GM23248 (cell line): ENCODE data around the genes XYLT1 and NPIPA8.

DNA sequence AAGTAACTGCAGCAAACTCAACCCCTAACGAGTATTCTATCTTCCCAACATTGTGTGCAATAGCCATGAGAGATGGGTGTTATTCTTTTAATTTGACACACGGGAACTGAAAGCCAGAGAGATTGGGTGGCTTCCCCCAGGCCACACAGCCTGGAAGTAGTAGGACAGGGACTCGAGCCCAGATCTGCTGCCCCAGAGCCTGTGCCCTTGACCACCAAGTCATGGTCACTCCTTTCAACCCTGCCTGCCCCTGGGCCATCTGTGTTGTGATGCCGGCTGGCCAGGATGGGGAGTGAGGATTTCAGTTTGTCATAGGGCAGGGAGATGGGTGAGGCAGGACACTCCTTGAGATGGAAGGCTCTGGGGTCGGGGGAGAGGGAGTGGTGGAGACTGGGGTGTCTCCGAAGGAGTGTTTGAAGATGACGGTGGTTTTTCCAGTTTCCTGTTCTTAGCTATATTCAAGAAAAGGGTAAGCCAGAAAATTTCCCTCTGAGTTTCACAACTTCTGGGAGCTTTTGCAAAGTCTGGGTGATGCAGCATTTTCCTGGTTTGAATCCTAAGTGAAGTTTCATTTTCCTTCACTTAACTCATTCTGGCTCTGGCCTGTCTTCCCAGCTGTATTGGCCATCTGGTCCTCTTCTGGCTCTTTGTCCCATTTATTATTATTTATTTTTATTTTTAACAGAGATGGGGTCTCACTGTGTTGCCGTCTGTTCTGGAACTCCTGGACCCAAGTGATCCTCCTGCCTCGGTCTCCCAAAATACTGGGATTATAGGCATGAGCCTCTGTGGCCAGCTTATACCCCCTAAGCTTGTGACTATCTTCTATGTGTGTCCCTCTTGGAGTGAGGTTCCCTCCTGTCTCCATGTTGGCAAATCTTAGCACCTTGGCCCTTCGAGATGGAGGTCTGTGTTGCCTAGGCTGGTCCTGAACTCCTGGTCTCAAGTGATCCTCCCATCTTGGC lies 27.6 kb downstream of the ABCC1 start:
- RAMPAGE, long total RNA: no peak

DNA sequence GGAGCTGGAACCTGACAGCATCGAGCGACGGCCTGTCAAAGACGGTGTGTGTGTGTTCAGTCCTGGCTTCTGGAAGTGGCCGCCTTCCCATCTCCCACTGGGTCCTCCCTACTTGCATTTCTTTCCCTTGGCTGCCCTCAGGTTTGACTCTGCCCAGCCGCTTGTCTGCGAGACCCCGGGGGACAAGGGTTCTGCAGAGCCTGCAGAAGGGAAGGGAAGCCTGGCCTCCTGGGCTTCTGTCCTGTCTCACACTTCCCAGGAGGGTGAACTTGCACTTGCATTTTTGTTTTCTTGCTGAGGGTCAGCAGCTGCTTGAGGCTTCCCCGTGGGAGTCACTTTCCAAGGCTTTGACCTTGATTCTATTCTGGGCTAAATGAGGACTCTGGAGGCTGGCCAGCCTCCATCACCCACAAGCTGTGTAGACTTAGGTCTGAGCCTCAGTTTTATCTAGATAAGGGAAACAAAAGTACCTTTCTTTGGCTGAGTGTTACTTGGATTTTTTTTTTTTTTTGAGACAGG lies 122.3 kb downstream of the ABCC1 start:
- RAMPAGE, long total RNA: no peak

DNA sequence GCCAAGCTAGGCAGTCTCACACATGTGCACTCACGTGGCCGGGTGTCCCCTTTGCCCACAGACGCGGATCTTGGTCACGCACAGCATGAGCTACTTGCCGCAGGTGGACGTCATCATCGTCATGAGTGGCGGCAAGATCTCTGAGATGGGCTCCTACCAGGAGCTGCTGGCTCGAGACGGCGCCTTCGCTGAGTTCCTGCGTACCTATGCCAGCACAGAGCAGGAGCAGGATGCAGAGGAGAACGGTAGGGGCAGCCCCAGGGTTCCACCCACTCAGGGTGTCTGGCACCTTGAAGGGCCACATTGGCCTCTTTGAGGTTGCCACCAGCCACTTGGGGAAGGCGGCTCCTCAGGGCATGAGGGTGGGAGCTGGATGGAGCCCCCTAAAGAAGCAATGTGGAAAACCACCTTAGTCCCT lies 132.9 kb downstream of the ABCC6 start:
- RAMPAGE, long total RNA: no peak

GRCh38 chr16:16131473-16132173 lies 91.7 kb downstream of the ABCC6 start:
- RAMPAGE, long total RNA: no peak

DNA sequence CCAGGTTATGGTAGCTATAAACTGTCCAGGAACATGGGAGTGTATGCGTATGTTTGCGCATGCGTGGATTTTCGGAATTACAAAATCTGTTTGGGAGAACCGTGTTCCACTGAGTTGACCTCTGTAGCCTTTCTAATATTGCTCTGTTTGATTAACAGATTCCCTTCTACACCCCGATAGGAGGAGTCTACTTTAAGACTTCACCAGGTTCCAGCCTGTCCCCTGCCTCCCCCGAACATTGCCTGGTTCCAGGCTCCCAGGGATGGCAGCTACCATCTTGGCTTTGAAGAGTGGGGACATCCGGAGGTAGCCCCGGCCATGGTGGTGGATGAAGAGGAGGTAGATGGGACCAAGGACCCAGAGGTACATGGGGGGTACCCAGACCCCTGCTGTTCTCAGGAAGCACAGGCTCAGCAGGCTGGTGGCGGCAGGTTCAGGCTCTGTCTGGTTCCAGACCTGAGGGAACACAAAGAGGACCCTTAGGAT lies 1.9 kb downstream of the ABCC6 start:
- RAMPAGE, long total RNA: no peak

- RAMPAGE, long total RNA: no peak
These were observed 486.5 kb downstream of the NPIPA7 start for GRCh38 chr16:16865468-16865788.

GRCh38 chr16:17270445-17271112 lies 200.2 kb downstream of the XYLT1 start:
- RAMPAGE, long total RNA: no peak

- RAMPAGE, long total RNA: no peak
These were observed 168.9 kb downstream of the XYLT1 start for GRCh38 chr16:17301397-17302660.

DNA sequence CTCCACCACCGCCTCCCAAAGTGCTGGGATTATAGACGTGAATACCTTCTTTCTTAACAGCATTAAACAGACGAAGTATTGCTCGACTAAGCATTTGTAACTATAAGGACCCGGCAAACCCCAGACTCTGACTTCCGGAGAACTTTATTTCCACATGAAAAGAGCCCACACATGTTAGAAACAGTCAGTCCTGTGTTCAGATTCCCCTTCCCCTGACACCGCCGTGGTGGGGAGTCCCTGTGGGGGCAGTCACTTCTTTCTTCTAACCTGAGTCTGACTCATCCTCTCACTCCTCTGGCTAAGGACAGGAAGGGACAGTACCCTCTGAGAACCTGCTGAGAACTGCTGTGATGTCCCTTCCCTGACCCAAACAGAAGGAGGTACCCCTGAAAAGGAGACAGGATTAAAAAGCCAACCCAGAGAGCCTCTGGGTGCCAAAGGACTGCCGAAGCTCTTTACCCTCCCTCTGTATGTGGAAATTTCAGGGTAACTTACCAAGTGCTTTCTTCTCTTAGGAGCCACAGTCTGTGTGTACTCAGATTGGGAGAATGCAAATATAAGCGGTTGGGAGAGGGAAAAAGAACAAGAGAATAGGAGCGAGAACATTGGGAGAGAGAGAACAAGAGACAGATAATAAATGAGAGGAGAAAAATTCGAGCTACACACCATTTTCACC lies 165.0 kb downstream of the XYLT1 start:
- RAMPAGE, long total RNA: no peak

DNA sequence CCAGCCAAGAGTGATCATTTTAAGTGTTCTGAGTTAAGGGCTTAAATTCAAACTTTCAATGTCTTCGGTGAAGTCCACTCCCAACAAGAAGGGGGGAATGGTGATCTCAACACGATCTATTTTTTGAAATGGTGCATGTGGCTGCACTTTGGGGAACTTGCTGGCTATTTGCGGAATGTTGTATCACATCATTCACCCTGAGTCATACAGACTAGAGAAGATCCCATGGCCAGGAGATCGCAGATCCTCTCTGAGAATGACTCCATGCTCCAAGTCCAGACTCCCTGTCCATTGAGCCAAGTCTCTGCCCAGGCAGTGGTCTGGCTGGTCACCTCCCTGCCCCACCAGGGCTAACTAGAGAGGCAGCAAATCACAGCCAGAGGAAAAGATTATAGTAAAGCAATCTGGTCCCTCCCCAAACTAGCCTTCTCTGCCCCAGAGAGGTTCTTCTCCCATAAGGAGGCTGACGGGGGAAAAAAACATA lies 120.5 kb downstream of the XYLT1 start:
- RAMPAGE, long total RNA: no peak

GRCh38 chr16:17367864-17368448 lies 102.8 kb downstream of the XYLT1 start:
- RAMPAGE, long total RNA: no peak

DNA sequence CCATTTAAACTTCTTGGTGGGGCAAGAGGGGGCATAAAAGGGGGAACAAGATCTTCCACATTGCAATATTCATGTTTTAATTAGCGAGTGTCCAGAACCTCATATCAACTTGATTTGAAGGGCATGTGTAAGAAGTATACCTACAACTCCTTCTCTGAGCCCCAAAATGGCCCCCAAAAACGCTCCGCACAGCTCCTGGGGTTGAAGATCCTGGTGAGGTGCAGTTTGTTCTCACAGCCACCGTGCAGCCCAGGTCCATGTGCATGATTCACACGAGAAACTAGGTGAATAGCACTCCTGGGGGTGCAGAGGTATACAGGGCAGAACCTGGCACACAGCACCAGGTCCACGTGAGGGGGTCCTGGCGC lies 58.8 kb downstream of the XYLT1 start:
- RAMPAGE, long total RNA: no peak

- RAMPAGE, long total RNA: no peak
These were observed at the start of gene XYLT1 for GRCh38 chr16:17470861-17471137. Gene XYLT1 (minus strand): TSS chr16:17470960.

- RAMPAGE, long total RNA: no peak
These were observed at the start of gene NPIPA8 for GRCh38 chr16:18336510-18337006. Gene NPIPA8 (minus strand): TSS chr16:18336736.

GRCh38 chr16:18570945-18571419 lies 9.1 kb upstream of the NOMO2 start:
- RAMPAGE, long total RNA: no peak

GRCh38 chr16:18800042-18800464 lies 1.3 kb downstream of the ARL6IP1 start:
- RAMPAGE, long total RNA: no peak

DNA sequence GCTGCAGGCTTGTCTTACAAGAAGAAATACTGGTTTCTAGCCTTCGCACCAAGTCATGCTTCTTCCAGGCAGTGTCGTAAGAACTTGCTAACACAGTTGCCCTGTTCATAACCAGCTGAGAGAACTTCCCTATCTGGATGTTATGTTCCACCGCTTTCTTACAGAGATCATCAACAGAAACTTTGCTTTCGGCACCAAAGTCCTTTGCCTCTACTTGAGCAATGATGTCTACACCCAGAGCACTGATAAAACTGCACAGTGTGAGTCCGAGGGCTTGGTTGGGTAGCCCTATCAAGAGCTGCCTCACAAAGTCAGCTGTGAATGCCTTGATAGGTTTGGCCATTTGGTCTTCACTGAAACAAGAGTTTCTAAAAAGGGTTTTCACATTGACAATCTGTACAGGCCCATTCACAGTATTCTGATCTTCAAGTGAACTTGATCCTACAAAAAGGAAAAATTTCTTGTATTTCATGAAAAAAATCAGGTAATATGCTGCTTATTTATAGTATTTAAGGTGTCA lies 28.0 kb upstream of the ARL6IP1 start:
- RAMPAGE, long total RNA: no peak

GRCh38 chr16:18837932-18838998 lies 36.9 kb upstream of the ARL6IP1 start:
- RAMPAGE, long total RNA: no peak

DNA sequence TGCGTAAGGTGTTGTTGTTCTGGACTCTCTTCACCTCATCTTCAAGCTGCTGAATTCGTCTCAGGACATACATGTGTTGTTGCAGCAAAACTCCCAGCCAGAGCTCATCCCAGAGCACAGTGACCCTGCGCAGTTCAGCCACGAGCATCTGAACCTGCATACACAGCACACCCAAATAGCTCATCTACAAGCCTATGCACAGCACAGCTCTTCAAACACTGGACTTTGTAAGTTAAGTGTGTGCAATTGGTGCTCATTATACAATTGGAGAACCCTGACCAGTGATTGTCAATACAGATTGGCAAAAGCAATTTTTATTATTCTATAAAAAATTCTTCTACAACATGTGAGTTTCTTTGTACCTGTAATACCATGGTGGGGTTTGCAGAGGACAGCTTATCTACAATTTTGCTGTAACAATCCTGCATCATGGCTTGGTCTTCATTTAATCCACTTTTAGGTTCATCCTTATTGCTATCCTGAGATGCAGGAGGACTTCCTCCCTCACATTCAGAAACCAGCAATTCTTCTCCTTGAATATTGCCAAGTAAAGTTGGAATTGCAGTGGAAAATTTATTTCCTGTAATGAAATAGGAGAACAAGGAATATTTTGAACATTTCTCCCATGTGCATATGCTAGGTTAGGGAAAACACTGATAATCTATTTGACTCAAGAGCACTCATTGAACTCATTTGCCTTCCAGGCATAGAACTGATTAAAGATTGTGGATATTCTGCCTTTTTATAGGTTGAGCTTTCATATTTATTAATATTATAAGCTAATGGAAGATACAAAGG lies 46.3 kb upstream of the ARL6IP1 start:
- RAMPAGE, long total RNA: no peak

DNA sequence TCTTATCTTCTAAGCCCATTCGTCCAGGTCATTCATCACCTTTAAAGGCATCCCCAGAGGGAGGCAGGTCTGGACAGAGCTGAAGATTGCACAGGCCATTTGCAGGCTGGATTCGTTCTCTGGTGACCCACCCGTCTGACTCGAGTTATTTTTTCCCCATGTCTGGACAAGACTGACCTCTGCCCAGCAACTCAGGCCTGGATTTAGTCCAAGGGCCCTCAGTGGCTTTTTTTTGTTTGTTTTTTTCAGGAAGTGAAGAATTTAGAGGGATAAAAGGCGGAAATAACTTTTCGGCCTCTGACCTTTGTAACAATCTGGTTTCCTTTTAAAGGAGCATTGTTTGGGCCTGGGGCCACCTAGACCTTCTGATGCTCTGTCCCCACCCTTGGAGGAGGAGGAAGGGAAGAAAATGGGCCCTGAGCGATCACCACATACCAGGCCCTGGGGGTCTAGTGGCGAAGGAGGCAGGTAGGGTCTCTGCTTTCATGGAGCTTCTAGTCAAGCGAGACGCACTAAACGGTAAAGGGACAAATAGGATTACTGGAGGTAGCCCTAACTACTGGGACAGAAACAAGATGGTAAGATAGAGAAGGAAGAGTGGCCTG lies 5.5 kb downstream of the TMC7 start:
- RAMPAGE, long total RNA: no peak